ENCODE measurements around the genes DRD3, UPK1B and ARHGAP31.

- PRO-cap: no peak
- RAMPAGE, long total RNA, 2 experiments: no peak in any of the 2 experiments
Measured at GRCh38 chr3:114057099-114057323, 474 bp downstream of the QTRT2 start.

DNA sequence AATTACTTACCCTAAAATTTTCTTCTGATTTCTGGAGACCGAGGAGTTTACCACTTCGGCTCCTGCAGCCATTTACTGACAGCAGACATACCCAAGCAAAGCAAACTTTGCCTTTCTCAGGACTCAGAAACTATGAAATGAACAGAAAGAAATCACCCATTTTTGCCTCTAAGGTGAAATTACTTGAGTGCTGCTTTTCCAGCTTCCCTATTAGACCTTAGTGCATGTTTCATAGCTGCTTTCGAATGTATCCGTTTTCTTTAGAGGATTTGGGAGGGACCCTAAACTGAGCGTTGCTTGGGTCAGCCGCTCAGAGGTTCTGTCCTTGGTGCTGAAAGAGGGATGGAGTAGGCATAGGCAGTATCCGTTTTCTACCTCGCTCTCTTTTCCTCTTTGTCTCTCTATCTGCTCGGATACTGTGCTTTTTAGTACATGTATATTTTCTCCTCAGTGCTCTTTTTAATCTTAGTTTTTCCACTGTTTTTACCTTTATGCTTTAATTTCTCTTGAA, at the start of gene DRD3:
Gene DRD3, minus strand, starts transcription at position 406 of the 511 bp plus-strand sequence.
- PRO-cap: no peak
- RAMPAGE, long total RNA, 2 experiments: no peak in any of the 2 experiments

GRCh38 chr3:114406309-114406660, 112.5 kb downstream of the TIGIT start:
- PRO-cap: no peak
- RAMPAGE, long total RNA, 2 experiments: no peak in any of the 2 experiments

DNA sequence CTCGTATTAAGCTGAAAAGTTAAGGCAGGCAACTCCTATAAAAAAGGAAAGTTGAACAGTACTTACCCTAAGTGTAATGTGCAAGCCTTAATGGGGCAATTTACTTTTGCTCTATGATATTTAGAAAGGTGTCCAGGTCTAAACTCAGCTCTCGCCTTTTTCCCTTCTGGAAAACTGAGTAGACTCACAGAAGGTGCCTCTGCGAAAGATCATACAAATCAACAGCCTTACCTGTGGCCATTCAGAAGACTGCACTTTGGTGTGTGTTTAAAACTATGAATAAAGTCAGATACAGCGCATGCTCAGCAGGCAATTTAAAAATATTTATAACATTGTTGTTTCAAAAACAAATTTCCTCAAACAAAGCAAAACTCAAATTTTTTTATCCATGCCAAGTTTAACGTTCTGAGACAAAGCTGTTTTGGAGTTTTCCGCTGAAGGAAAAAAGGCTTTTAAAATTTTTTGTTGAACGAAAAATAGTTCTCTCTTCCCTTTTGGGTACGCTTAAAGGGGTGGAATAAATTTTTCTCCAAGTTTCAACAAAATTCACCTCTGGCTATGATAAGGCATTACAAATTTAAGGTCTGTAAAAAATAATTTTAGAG, 156.2 kb downstream of the TIGIT start:
- PRO-cap: no peak
- RAMPAGE, long total RNA, 2 experiments: no peak in any of the 2 experiments

DNA sequence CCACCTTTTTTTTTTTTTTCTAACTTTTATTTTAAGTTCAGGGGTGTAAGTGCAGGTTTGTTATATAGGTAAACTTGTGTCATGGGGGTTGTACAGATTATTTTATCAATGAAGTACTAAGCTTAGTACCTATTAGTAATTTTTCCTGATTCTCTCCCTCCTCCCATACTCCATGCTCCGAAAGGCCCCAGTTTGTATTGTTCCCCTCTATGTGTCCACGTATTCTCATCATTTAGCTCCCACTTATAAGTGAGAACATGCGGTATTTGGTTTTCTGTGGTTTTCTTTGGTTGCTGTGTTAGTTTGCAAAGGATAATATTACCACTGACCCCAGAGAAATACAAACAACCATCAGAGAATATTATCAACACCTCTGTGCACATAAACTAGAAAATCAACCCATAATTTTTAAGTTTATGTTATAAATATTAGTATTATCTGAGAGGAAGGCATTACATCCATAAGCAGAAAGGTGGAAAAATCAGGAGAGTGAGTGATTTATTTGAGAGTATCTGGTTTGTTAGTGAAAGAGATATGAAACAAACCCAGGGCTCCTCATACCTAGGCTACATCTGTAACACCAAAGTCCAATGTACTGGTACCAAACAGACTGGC, 246.2 kb downstream of the TIGIT start:
- PRO-cap: no peak
- RAMPAGE, long total RNA, 2 experiments: start-site peak on the minus strand in 1 of 2 experiments, centred at position 345 of the sequence, 10 reads per replicate

- PRO-cap: bidirectional peak, plus-strand start at chr3:114718511, minus-strand start at chr3:114718522
- RAMPAGE, long total RNA, 2 experiments: no peak in any of the 2 experiments
Measured at GRCh38 chr3:114718384-114718596, 424.5 kb downstream of the TIGIT start.

- PRO-cap: no peak
- RAMPAGE, long total RNA, 2 experiments: no peak in any of the 2 experiments
Measured at GRCh38 chr3:114746350-114746807, 400.7 kb downstream of the ZBTB20 start.

- PRO-cap: unidirectional peak, plus-strand start at chr3:114757097
- RAMPAGE, long total RNA, 2 experiments: no peak in any of the 2 experiments
Measured at GRCh38 chr3:114756853-114757312, 390.2 kb downstream of the ZBTB20 start.

GRCh38 chr3:114859249-114859780, 287.8 kb downstream of the ZBTB20 start:
- PRO-cap: no peak
- RAMPAGE, long total RNA, 2 experiments: no peak in any of the 2 experiments

DNA sequence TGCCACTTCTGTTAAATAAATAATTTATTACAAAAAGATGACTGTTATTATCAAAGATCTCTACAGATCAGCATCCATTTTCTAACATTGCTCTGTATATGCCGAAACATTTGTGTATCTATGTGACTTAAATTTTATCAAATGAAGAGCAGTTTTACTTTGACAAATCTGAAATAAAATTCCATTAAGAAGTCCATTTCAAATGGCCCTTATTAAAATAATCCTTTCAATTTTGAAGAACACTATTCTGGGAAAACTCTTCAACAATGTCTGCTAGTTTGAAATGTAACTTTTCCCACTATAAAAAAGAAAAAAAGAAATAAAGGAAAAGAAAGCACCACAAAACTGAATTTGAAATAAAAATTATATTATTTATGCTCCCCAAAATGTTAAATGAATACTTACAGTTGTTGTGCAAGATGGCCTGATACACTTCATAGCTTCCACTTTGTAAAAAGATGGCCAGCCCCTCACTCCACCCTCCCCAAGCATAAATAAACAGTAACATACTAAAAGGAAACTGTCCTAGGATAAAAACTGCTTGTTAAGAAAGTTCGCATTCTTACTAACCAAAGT, 48.1 kb downstream of the ZBTB20 start:
- PRO-cap: no peak
- RAMPAGE, long total RNA, 2 experiments: no peak in any of the 2 experiments

GRCh38 chr3:115109950-115110522, 37.1 kb downstream of the ZBTB20 start:
- PRO-cap: no peak
- RAMPAGE, long total RNA, 2 experiments: no peak in any of the 2 experiments

DNA sequence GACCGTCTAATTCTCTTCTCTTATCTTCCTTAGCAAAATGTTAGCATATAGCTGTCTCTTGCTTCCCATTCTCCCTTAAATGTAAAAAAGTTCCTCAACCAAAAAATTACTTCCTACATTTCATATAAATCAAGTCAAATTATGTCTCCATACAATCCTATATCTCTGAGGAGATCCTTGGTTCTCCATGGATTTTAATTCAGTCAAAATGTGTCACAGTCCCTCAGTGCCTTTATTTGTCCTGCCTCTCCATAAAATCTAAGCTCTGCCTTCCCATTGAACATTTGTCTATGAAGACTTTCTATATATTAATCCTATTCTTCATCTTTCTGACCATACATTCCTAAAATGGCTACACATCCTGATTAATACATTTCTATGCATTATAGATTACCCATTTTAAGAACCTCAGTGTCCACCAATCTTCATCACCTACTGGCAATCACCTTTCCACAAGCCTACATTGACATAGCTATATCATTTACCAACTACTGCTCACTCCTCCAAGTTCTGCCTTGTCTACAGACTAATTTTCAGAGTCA, 24.6 kb downstream of the ZBTB20 start:
- PRO-cap: no peak
- RAMPAGE, long total RNA, 2 experiments: start-site peak on the minus strand in 1 of 2 experiments, centred at position 370 of the sequence, 9 reads per replicate

DNA sequence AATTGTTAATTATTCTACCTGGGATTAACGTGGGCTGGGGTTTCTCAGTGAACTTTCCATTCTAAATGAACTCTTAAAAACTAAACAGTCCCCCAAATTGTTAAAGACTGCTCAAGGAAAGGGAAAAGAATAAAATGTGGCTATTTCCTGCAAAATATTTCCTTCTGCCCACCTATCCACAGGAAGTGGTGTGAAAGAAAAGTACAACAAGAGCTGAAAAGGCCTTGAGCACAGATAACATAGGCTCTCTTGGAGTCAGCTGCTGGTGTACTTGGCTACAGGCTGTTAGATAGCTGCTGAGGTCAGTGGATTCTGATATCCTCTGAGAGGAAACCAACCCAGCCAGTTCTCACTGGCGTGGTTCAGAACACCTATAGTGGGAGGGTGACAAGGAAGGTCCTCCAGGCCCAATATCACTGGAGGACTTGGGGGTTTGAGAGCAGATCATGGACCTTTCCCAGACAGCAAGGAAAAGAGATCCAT, 124.5 kb upstream of the GAP43 start:
- PRO-cap: no peak
- RAMPAGE, long total RNA, 2 experiments: no peak in any of the 2 experiments

- PRO-cap: no peak
- RAMPAGE, long total RNA, 2 experiments: no peak in any of the 2 experiments
Measured at GRCh38 chr3:115706658-115706941, 83.3 kb downstream of the GAP43 start.

GRCh38 chr3:116563384-116563803, 118.1 kb upstream of the LSAMP start:
- PRO-cap: no peak
- RAMPAGE, long total RNA, 2 experiments: no peak in any of the 2 experiments

DNA sequence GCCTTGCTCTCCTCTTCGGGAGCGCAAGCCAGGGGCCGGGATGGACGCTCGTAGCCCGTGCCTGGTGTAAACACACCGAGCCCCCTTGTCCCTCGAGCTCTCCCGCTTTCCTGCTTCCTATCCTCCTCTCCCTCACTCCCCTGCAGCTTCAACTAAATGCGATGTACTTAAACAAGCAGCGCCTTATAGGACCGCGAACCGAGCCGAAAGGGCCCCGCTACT, 1037.3 kb downstream of the IGSF11 start:
- PRO-cap: no peak
- RAMPAGE, long total RNA, 2 experiments: start-site peak on the minus strand in 2 of 2 experiments, centred at positions 137 to 152 of the sequence, 18 to 79 reads per replicate

GRCh38 chr3:118966233-118966672, 68.4 kb downstream of the IGSF11 start:
- PRO-cap: no peak
- RAMPAGE, long total RNA, 2 experiments: no peak in any of the 2 experiments

DNA sequence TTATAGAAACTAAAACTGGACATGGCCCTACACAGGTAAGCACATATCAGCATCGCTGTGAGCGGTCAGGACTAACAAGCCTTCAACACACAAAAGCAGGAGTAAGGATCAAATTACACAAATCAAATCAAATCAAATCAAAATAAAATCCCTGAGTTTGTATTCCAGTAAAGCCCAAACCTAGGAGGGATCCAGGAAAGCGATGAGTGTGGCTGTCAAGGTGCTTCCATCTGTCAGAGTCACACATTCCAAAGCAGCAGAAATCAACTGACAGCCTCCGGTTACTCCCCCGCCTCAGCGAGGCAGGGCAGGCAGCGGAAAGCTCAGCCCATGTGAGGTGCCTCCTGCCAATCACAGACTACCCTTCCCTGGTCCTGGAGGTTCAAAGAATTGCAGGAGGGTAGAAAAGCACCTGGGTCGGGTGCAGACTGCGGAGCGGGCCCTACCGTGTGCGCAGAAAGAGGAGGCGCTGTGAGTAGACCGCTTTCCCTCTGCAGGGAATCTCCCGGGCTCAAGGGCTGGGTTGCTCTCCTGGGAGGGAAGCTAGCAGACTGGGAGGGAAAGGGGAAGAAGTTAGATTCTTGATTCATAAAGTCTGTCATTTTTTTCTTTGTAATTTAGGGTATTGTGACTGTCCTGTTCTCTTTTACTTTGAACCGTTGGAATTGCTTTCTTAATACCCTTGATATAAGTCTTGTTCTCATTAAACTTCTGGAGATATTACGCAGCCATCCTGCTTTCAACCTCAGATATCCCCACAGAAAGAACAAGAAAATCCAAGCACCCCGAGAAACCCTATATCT, at the start of gene UPK1B:
Gene UPK1B, plus strand, starts transcription at position 431 of the 803 bp plus-strand sequence.
- PRO-cap: no peak
- RAMPAGE, long total RNA, 2 experiments: start-site peak on the plus strand in 2 of 2 experiments, centred at positions 402 to 425 of the sequence, 37 to 38 reads per replicate

GRCh38 chr3:119223770-119224356, 16.8 kb downstream of the B4GALT4 start:
- PRO-cap: no peak
- RAMPAGE, long total RNA, 2 experiments: no peak in any of the 2 experiments

- PRO-cap: bidirectional peak, plus-strand start at chr3:119294383, minus-strand start at chr3:119294443; bidirectional peak, plus-strand start at chr3:119294638, minus-strand start at chr3:119294674
- RAMPAGE, long total RNA, 2 experiments: start-site peak on the plus strand in 1 of 2 experiments, at chr3:119294283-119294728 at its widest, 6 to 20 reads per replicate
Measured at GRCh38 chr3:119294306-119294911, at the start of gene ARHGAP31. TSS of gene ARHGAP31 (plus strand) at chr3:119294383.